Subcutaneous preadipocyte (primary cell): ENCODE results near the genes GJD3, KRT26, KRT10 and KRT20.

- CAGE, long polyA plus RNA, result no peak
Observed at GRCh38 chr17:40180002-40180597, 2.8 kb downstream of the RAPGEFL1 start.

GRCh38 chr17:40271207-40271703, 16.4 kb upstream of the CDC6 start:
- CAGE, long polyA plus RNA, result no peak

DNA sequence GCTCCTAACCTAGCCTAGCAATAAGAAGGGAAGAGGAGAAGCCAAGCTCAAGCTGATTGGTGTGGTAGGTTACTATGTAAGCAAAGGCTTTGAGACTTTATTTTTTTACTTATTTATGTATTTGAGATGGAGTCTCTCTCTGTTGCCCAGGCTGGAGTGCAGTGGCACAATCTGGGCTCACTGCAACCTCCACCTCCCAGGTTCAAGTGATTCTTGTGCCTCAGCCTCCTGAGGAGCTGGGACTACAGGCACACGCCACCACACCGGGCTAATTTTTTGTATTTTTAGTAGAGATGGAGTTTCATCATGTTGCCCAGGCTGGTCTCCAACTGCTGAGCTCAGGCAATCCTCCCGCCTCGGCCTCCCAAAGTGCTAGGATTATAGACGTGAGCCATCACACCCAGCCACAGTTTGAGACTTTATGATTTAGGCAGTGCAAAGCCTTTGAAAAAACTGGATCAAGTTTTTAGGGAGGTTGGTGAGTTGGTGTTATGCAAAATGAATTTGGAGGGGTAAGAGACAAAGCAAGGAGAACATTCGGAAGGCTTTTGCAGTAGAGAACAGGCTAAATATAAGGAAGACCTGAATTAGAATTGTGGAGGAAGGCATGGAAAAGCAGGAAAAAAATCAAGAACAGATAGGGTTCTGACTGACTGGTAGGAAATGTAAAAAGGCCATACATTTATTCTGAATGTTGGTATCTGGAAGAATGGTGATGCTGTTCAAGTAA, 14.6 kb upstream of the CDC6 start:
- CAGE, long polyA plus RNA, result no peak

GRCh38 chr17:40293270-40293812, 5.7 kb downstream of the CDC6 start:
- CAGE, long polyA plus RNA, result no peak

DNA sequence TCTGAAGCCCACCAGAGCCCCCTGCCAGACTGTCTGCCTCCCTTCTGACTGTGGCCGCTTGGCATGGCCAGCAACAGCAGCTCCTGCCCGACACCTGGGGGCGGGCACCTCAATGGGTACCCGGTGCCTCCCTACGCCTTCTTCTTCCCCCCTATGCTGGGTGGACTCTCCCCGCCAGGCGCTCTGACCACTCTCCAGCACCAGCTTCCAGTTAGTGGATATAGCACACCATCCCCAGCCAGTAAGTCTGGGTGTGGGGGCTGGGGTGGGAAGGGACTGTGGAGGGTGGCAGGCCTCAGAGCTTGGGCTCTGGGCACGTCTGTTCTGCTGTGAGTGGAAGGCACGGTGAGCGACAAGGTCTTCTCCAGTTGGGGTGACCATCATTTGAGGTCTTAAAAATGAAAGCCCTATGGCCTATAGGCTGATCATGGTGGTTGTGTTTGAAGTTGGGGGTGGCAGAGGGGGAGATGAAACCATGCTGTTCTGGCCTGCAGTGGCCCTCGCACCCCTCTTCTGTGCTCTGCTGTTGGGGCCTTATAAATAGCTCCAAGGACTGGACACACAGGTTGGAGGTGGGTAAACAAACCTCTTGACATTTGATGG, 22.3 kb downstream of the RARA start:
- CAGE, long polyA plus RNA, result no peak

DNA sequence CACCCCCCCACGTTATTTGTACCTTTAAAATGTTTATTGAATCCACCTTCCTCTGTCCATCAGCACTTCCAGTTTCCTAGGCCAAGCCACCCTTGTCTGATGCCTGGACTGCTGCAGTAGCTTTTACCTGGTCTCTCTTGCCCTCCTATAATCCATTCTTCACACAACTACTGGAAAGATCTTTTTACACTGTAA, 24.5 kb downstream of the GJD3 start:
- CAGE, long polyA plus RNA, result no peak

DNA sequence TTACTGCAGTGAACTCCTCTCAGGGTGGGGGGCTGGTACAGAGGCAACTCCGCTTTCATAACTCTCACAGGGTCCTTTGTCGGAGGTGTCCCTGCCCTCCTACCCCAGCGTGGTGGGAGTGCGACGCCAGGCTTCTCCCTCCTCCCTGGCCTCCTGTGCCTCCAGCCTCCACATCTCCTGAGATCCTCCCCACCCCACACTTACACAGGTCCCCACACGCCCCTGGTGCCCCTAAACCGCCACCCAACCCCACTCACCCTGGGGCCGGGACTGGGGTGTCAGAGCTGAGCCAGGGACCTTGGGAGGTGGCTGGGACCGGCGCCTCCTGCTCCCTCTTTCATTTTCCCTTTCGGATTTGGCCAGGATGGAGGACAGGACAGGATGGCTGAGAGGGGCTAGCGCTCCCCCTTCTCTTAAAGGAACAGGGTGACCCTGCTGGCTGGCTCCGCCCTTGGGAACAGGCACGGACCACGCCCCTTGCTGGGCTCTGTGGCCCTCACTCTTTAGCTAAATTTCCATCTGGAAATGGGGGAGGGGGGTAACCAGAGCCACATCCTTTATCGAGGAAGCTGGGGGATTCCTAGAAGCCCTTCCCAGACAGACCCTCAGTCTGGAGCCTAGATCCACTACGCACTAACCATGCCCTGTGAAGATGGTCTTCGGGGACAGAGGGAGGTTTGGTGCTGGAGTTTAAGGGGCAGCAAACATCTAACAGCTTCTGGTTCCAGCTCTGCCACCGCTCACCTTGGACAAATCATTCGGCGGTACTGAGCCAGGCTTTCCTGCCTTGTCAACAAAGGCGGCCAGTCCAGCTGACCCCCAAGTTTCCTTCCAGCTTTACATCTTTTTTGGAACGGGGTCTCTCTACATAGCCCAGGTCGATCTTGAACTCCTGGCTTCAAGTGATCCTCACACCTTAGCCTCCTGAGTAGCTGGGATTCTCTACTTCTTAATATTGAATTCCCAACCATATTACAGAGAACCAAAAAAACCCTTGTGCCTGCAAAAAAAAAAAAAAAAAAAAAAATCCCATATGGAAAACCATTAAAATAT, at the start of gene GJD3:
TSS of gene GJD3 (minus strand) at position 387 of the 1,053 bp plus-strand sequence.
- CAGE, long polyA plus RNA, result no peak

DNA sequence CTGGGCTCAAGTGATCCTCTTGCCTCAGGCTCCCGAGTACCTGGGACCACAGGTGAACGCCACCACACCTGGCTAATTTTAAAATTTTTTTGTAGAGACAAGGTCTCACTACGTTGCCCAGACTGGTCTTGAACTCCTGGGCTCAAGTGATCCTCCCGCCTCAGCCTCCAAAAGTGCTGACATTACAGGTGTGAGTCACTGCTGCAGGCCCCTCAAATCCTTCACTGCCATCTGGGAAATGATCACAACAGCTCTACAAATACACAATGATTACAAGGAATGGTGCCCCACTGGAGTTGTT, 923 bp upstream of the IGFBP4 start:
- CAGE, long polyA plus RNA, result no peak

DNA sequence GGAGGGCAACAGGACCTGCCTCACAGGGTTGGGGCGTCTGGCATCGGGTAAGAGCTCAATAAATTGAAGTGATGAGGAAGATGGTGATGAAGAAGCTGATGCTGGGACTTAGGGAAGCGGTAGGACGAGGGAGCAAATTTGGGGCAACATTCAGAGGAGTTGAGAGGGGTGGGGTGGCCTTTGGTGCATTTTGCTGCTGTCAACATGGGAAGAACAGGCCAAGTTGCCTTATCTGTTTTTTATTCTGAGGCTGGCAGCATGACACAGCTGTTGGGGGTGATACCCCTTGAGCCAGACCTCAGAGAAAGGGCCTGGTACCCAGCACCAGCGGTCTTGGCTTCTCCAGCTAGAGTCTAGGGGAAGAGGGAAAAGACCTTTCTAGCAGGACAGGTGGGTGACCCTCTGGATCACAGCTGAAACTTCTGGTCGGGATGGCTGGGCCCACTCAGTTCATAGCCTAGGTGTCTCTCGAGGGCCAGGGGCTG, 4.5 kb downstream of the IGFBP4 start:
- CAGE, long polyA plus RNA, result no peak

GRCh38 chr17:40448232-40449349, 5.3 kb downstream of the IGFBP4 start:
- CAGE, long polyA plus RNA, result no peak

GRCh38 chr17:40465392-40465671, 22.1 kb downstream of the IGFBP4 start:
- CAGE, long polyA plus RNA, result no peak

GRCh38 chr17:40472647-40473045, 28.8 kb downstream of the TNS4 start:
- CAGE, long polyA plus RNA, result no peak

- CAGE, long polyA plus RNA, result no peak
Observed at GRCh38 chr17:40549698-40550203, 15.5 kb downstream of the CCR7 start.

GRCh38 chr17:40552704-40553353, 12.4 kb downstream of the CCR7 start:
- CAGE, long polyA plus RNA, result no peak

- CAGE, long polyA plus RNA, result no peak
Observed at GRCh38 chr17:40598260-40598687, 33.0 kb upstream of the CCR7 start.

- CAGE, long polyA plus RNA, result no peak
Observed at GRCh38 chr17:40772007-40772262, at the start of gene KRT26. Gene KRT26 (minus strand): TSS chr17:40772201.

DNA sequence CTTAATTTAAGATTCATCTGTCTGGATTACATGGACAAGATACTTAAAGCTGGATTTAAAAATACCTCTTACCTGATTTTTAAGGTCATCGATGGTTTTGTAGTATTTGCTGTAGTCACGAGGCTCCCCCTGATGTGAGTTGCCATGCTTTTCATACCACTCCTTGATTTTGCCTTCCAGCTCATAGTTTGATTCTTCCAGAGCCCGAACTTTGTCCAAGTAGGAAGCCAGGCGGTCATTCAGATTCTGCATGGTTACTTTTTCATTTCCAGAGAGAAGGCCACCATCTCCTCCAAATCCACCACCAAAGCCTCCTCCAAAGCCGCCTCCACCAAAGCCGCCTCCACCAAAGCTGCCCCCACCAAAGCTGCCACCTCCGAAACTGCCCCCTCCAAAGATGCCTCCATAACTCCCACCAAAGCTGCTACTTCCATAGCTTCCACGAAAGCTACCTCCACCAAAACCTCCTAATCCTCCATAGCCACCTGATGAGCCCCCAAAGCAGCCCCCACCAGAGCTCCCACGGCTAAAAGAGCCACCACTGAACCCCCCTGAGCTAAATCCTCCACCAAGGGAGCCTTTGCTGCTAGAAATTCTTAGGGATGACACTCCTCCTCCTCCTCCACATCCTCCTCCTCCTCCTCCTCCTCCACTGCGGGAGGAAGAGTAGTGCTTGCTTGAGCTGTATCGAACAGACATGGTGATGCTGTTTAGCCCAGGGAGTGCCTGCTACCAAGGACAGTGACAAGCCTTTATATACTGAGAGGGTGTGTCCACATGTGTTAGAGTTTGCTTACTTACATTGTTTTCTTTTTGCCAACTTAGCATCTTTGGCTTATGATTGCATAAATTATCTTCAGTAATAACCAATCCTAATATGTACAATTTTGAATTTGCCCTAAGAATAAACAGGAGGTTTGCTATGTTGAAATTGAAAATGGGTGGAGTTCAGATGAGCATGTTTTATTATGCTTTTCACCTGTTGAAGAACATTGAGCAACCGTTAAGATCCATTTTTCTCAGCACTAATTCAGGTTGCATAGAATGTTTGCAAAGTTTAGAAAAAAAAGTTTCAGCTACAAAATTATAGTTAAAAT, at the start of gene KRT10:
TSS of gene KRT10 (minus strand) at position 728 of the 1,097 bp plus-strand sequence.
- CAGE, long polyA plus RNA, result no peak

DNA sequence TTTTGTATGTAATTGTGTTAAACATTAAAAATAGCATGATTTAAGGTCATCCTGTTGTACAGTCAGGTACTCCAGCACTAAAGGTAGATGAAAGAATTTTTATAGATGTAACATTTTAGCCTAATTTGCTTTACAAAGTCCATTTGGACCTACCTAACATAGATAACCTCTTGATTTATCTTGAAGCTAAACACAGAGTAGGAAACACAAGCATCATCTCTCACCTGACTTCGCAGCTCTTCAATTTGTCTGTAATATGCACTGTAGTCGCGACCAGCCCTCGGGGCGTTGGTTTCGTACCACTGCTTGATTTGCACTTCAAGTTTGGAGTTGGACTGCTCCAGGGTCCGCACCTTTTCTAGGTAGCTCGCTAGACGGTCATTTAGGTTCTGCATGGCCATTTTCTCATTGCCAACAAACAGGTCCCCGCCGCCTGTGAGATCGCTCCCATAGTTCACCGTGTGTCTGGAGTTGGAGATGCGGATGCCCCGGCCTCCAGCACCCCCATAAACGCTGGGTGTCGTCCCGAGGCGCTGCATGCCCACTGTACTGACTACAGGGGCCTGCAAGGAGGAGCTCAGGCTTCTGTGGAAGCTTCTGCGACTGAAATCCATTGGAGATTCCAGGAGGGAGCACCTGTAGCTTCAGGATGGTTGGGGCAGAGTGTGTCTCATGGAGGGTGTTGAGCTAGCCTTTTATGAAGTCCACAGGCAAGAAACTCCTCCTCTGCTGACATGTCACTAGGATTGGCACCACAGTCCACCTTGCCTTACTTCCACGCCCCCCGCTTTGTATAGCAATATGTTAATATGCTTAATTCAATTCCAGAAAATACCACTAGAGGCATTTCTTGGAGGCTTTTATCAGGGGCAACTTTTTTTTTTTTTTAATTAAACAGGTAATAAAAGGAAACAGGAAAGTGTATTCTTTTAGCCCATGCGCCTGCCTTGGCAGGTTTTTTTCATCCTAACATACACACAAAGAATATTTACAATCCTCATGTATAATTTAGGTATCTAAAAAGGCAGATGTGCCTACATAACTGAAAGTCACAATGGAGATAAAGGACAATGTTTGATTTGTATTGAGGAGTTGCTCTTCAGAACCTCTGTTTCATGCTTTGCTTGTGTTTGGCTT, at the start of gene KRT20:
TSS of gene KRT20 (minus strand) at position 671 of the 1,137 bp plus-strand sequence.
- CAGE, long polyA plus RNA, result no peak

DNA sequence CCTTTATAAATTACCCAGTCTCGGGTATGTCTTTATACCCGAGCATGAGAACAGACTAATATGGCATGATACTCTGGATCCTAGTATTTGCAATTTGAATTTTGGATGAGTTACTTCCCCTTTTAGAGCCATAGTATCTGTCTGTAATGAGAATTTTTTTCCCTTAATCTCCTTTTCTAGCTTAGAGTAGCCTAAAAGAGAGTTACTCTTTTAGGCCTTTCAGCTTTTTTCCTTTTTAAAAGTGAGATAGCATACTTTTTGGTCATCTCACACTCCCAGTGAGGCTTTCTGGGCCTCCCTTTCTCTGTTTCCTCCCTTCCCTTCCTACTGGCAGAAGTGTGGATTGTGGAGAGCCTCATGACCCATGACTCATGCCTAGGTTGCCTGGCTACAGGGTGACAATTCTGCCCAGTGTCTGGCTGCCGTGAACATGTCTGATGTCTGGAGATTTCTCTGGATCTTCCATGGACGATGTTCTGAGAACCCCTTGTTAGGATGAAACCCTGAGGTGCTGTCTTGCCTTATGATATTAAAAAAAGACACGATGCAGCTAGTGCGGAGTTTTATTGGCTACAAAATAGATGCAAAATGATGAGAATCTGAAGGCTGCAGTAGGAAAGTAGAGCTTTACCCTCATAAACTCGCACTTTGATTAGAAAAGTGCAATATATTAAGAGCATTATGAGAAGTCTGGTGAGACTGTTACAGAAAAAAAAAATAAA, 15.1 kb downstream of the KRT23 start:
- CAGE, long polyA plus RNA, result no peak

- CAGE, long polyA plus RNA, result no peak
Observed at GRCh38 chr17:41108018-41108465, 2.9 kb downstream of the KRTAP4-9 start.